Mammary microvascular endothelial cell (primary cell): ENCODE data around the genes LRRC66, PDGFRA and TMEM165.

DNA sequence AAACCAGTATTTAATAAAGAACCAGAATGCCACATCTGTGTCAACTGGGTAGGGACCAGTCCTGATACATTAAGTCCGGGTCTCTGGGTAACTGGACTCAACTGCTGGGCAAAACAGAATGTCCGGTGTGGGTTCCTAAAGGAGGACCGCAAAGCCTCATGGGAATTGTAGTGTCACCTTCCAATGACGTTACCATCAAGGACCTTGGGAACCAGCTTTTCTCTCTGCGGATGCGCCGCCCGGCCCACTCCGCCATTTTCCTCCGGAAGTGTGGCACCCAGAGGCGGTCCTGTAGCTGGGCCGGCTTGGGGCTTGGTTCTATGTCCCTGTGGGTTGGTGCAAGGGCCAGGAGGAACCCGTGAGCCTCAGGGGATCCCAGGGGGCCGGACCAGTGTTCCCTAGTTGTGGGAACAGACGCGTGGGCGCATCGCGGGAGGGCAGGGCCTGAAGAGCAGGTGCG lies 175.0 kb downstream of the CWH43 start:
- RAMPAGE, long total RNA = no peak

GRCh38 chr4:49287810-49288267 lies 301.8 kb downstream of the CWH43 start:
- RAMPAGE, long total RNA = no peak

DNA sequence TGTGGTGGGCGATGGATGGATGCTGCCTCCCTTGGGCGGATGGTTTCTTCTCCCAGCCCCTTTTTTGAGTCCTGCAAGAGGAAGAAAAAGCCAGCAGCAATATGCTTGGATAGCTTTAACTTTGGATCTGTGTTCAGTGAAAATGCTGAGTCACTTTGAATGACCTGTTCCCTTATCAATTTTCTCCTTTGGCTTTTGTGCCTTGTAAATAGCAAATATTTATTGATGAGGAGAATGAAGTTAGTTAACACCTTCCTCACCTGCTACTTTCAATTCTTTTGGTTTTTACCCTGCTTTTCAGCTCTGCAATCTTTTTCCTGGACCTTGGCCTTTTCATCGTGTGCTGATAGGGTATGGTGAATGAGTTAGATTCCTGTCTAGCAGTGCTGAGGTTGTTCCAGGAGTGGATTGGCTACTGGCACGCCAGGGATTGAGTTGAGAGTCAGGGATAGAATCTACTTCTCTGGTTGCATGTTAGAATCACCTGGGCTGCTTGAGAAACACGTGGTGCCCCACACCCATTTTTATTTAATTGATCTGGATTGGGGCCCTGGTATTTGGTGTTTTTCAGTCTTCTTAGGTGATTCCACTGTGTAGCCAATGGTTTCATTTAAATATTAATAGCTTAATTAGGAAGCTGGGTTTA lies 10.3 kb downstream of the DCUN1D4 start:
- RAMPAGE, long total RNA = no peak

- RAMPAGE, long total RNA = no peak
Measured at GRCh38 chr4:52017865-52018078, 2.4 kb downstream of the LRRC66 start.

GRCh38 chr4:52020296-52020705 lies at the start of gene LRRC66:
Gene LRRC66, minus strand, starts transcription at chr4:52020363.
- RAMPAGE, long total RNA = no peak

- RAMPAGE, long total RNA = no peak
Measured at GRCh38 chr4:52600217-52600772, 58.8 kb downstream of the USP46 start.

GRCh38 chr4:52716016-52717176 lies 34.8 kb downstream of the ERVMER34-1 start:
- RAMPAGE, long total RNA = no peak

- RAMPAGE, long total RNA = no peak
Measured at GRCh38 chr4:52841569-52842385, 20.3 kb upstream of the RASL11B start.

- RAMPAGE, long total RNA = no peak
Measured at GRCh38 chr4:53389752-53390122, 12.3 kb downstream of the FIP1L1 start.

GRCh38 chr4:53402379-53403219 lies 25.2 kb downstream of the FIP1L1 start:
- RAMPAGE, long total RNA = no peak

DNA sequence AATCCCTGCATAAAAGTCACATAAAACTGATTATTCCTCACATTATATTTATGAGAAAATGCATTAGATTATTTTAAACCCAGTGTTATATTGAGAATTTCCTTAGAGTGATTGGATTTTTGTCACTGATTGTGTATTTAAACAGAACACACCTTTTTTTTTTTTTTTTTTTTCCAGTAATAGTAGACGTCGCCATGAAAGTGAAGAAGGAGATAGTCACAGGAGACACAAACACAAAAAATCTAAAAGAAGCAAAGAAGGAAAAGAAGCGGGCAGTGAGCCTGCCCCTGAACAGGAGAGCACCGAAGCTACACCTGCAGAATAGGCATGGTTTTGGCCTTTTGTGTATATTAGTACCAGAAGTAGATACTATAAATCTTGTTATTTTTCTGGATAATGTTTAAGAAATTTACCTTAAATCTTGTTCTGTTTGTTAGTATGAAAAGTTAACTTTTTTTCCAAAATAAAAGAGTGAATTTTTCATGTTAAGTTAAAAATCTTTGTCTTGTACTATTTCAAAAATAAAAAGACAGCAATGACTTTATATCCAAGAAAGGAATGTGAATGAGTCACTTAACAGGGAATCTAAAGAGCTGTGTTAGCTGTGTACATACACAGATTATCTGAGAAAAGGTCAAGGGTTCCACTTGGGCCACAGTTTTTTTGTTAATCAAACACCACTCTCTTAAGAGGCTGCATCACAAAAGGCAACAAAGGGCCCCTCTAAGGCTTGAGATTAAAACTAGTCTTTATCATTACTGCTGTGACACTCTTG lies 81.9 kb downstream of the FIP1L1 start:
- RAMPAGE, long total RNA = no peak

DNA sequence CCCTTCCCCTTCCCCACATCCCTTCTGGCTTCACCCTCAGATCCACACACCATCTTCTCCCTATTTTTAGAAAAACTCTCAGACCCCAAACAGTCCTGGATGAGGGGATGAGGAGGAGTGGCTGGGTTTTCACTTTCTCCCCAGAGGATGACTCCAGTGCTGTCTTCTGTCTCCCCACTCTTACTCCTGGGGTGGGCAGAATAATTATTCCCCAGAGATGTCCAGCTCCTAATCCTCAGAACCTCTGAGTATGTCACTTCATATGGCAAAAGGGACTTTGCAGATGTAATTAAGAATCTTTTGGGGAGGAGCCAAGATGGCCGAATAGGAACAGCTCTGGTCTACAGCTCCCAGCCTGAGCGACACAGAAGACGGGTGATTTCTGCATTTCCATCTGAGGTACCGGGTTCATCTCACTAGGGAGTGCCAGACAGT lies 26.9 kb downstream of the LNX1 start:
- RAMPAGE, long total RNA = no peak

DNA sequence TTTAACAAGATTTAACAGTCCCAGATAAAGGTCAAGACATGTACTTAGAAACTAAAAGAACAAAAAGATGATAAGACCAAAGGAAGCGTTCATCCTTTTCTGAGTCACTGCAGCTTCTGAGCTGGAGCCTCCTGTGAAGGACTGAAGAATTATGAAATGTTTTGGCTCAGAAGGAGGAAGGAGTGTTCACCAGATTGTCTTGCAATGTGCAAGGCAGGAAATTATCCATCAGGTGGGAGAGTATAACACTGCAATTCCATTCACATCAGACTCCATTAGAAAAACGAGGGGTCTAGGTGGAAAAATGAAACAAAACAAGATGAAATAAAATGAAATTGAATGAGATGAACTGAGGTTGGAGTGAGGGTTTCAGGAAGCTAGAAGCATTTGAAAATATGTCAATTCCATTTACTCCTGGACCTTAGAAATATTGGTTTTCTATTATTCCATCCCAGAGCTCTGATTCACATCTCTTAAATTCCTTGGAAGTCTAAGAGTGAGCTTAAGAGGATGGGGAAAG lies 186.1 kb upstream of the LNX1 start:
- RAMPAGE, long total RNA = no peak

DNA sequence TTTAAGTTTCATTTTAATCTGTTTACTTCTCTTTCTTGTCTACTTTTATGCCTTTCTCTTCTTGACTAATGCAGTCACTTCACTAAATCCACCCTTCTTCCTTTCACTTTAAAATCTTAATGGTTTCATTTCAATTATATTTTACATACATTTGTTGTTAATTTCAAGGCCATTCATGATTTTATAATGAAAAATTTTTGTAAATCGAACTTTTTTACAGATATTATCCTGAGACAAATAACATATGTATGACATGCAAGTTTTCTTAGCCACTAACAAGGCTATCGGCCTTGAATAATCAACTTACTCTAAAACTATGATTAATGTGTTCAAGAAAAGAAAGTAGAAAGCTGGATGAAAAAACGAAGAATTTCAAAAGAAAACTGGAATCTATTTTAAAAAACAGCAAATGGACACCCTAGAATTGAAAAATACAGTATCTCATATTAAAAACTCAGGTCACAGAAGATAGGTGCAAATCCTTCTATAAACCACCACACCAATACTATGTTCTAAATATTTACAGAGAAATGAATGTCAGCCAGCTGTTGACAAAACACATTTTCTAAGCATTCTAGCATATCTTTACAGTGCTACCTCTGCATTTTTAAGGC lies 37.6 kb downstream of the CHIC2 start:
- RAMPAGE, long total RNA = no peak

DNA sequence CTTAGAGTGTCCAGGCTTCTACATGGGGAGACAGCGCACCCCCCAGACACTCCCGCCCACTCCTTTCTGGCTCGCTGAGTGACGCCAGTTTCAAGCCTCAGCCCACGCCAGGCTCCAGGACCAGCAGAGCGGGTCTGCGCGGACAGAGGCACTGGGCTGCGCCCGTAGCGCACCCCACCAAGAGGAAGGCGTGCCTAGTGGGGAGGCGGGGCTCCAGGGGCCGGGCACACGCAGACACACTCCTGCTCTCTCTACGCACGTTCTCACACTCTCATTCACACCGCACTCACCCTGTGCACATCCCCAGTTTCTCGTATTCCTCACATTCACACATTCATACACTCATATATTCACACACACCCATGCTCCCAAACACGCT lies 8.8 kb upstream of the GSX2 start:
- RAMPAGE, long total RNA = no peak

DNA sequence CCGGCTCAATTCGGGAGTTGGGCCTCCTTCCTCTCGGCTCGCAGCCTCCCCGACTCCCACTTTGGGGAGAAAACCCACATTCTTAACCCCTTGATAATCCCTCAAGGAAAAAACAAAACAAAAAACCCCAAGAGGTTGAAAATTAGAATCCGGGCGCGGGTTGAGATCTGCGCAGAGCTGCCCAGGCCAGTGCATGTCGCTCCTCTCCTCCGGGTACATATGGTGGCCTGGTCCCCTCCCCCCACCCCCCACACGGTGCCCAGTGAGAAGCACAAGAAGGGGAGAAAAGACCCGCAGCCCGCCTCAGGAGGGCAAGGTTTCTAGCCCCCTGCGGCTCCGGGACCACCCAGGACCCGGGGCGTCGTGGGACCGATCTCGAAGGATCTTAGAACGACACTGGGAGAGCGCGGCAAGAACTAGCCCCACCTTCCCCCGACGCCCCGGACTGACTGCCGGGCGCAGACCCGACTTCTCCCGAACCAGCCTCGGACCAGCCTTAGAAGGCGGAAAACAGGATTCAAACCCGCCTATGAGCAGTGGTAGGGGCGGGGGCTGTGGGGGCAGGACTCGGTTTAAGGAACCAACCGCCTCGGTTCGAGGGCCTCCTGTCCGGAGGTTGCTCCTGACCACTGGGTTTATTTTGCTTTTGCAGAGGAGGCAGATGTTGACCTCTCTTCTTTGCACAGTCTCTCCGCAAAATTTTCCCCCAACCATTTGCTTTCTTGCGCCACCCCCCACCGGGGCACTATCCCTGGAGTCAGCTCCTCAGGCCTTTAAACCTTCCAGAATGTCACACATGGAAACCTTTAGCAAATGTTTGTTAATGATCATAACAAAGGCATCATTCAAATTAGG lies 2.4 kb upstream of the PDGFRA start:
- RAMPAGE, long total RNA = no peak

DNA sequence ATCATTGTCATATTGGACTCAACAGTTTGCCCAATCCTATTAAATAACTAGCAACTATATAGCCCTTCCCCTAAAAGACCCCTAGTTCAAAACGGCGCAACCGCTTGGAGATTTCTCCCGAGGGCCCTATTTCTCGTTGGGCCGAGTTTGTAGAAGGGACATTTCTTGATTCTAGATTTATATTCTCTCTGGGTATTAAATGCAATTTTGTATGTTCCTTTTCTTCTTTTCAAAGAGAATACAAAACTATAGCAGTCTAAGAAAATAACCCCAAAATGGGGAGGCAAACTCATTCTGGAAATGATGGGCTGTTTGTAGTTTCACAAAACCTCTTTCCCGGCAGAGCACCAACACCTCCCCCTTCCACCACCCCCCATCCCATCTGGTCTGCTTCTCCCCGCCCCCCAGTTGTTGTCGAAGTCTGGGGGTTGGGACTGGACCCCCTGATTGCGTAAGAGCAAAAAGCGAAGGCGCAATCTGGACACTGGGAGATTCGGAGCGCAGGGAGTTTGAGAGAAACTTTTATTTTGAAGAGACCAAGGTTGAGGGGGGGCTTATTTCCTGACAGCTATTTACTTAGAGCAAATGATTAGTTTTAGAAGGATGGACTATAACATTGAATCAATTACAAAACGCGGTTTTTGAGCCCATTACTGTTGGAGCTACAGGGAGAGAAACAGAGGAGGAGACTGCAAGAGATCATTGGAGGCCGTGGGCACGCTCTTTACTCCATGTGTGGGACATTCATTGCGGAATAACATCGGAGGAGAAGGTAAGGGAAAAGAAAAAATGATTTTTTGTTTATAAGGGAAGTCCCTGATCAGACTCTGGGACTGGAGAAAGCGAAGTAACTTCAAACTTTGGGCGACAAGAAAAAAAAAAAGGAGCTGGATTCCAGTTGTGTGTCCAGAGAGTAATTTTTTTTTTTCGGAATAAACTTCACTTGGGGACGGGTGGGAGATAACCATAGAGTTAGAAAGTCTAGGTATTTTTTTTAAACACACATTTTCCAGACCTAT lies at the start of gene PDGFRA:
Gene PDGFRA (plus strand): TSS at position 650 of the 1,019 bp plus-strand sequence.
- RAMPAGE, long total RNA = no peak

GRCh38 chr4:54281256-54281822 lies 52.2 kb downstream of the PDGFRA start:
- RAMPAGE, long total RNA = no peak

DNA sequence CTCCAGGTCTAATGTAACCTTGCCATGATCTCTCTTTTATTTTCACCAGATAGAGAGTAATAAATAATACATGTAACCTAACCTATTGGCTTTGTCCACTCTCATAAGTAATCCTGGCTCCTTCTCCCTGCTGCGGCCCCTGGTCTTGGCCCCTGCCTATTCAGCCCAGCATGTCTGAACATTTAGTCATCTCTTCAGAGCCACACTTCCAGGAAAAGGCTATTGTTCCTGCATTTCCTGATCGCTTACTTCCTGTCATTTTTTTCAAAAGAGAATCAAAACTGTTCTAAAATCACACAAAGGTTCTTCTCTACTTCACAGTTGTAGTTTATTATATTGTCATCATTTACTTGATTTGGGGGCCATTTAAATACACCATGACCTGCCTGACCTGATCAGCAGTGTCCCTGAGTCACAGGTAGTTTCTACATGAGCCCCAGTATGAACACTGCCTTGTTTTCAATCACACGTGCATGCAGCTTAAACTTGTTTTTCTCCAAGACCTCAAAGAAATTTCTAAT lies 47.3 kb upstream of the KDR start:
- RAMPAGE, long total RNA = no peak

GRCh38 chr4:55395237-55396276 lies at the start of gene TMEM165:
Gene TMEM165, plus strand, starts transcription at chr4:55395957.
- RAMPAGE, long total RNA = no peak